Breast epithelium (tissue), 2 donors: ENCODE measurements around a stretch of chr9.

DNA sequence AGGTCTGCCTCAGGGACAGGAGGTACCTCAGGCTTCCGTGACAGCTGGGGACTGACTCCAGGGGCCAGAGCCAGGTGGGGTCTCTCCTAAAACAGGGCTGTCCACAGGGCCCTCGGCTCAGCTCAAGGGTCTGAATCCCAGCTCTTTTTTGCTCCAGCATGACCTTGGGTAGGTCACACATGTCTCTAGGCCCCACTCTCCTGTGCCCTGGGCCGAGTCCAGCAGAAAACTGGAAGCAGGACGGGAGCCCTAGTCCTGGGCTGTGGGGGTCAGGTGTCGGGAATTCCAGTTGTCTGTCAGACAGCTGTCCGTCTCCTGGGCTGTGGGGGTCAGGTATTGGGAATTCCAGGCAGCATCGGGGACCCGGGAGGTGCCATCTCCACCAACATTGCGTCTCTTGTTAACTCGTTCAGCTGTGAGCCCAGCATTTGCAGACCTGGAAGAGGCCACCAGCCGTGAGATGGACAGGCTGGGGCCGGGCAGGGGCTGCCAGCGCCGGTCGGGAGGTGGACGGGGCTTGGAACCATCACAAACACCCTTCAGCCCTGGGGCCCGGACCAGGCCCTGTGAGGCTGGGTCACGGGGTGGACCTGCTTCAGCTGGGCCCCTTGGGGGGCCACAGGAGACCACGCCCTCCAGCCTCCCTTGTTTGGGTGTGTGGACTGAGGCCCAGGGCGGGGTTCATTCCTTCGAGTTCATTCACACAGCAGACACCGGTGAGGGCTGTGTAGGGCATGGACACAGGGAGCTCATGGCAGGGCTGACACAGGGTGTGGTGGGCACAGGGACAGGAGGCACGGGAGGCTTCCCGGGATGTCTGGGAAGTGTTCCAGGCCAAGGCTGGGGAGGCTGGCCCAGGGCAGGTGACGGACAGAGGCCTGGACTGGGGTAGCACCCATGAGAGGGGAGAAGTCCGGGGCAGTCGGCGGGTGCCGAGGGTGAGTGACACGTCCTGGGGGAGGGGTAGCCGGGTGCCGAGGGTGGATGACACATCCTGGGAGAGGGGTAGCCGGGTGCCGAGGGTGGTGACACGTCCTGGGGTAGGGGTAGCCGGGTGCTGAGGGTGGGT is 9.1 kb downstream of the DNLZ start:
- PRO-cap: no peak
- RAMPAGE, long total RNA, 2 experiments: no peak in any of the 2 experiments

- PRO-cap: no peak
- RAMPAGE, long total RNA, 2 experiments: no peak in any of the 2 experiments
Observed at GRCh38 chr9:136364273-136364959, 872 bp upstream of the DNLZ start.

DNA sequence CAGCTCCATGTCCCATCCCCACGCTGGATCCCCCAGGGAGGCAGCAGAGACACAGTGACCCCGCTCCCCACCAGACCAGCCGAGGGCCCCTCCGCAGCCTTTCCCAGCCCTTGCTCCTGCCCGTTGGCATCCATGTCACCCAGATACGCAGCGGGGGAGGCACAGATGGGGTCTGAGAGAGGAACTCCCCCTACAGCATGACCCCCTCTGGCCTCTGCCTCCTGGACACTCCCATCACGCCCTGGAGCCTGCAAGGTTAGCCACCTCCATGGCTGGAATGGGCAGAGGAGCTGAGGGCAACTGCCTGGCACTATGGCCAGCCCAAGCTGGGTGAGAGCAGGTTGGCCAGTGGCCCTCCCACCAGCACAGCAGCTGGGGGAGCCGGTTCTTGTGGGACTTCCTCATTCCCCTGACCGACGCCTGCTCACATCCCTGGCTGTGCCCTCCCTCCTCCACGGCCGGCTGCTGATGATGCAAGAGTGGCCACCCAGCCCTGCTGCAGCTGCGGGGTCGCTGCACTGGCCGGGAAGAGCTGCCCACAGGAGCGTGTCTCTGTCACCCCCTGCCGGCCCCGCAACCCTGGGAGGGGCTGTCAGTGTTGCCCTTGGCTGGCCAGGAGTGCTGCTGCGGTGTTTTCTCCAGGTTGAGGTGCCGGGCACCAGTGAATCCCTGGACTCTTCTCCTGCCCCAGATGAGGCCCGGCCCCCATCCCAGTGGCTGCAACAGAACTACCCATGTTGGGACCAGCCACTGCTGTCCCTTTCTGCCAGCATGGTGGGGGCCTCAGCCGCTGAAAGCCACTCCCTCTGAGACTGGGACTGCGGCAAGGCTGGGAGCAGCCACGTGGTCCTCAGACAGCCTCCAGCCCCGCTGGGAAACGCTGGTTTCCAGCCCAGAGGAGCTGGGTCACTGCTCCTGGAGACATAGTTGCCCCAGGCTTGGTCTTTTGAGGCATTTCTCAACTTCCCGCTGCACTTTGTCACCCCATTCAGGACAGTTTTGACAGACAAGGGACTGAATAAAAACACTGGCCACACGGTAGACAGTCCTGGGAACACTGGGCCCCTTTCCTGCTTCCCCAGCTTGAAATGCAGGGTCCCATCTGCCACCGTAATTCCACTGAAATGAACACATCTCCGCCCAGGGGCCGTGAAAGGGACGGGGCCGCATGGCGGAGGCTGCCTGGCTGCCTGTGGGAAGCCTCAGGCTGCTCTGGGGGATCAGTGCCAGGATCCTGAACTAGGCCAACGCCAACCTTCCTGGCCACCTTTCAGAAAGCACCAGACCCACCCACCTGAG is 782 bp downstream of the CARD9 start:
- PRO-cap: no peak
- RAMPAGE, long total RNA, 2 experiments: no peak in any of the 2 experiments

- PRO-cap: no peak
- RAMPAGE, long total RNA, 2 experiments: no peak in any of the 2 experiments
Observed at GRCh38 chr9:136377771-136378555, 4.5 kb upstream of the CARD9 start.

GRCh38 chr9:136404449-136405283 is 4.7 kb upstream of the SNAPC4 start:
- PRO-cap: no peak
- RAMPAGE, long total RNA, 2 experiments: no peak in any of the 2 experiments

DNA sequence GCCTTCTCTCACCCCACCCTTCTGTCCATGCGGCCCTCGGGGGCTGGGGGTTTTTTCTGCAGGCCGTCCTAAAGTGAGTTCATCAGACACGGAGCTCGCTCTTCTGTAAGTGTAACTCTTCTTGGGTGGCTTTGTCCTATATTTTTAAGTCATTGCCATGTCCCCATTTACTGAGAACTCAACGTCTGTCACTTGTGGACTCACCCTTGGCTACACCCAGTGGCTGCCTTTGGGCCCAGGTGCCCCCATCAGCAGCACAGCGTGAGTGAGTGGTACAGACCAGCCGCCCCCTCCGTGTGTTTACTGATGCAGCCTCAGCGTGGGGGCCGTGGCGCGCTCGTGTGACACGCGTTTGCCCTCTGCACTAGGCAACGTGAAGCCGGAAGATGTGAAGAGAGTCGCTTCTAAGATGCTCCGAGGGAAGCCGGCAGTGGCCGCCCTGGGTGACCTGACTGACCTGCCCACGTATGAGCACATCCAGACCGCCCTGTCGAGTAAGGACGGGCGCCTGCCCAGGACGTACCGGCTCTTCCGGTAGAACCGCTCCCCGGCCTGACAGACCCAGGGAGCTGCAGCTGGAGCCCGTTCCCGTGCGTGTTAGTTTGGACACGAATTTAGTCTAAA is 12.4 kb downstream of the PMPCA start:
- PRO-cap: no peak
- RAMPAGE, long total RNA, 2 experiments: no peak in any of the 2 experiments

- PRO-cap: no peak
- RAMPAGE, long total RNA, 2 experiments: no peak in any of the 2 experiments
Observed at GRCh38 chr9:136449601-136449943, 9.9 kb upstream of the INPP5E start.

DNA sequence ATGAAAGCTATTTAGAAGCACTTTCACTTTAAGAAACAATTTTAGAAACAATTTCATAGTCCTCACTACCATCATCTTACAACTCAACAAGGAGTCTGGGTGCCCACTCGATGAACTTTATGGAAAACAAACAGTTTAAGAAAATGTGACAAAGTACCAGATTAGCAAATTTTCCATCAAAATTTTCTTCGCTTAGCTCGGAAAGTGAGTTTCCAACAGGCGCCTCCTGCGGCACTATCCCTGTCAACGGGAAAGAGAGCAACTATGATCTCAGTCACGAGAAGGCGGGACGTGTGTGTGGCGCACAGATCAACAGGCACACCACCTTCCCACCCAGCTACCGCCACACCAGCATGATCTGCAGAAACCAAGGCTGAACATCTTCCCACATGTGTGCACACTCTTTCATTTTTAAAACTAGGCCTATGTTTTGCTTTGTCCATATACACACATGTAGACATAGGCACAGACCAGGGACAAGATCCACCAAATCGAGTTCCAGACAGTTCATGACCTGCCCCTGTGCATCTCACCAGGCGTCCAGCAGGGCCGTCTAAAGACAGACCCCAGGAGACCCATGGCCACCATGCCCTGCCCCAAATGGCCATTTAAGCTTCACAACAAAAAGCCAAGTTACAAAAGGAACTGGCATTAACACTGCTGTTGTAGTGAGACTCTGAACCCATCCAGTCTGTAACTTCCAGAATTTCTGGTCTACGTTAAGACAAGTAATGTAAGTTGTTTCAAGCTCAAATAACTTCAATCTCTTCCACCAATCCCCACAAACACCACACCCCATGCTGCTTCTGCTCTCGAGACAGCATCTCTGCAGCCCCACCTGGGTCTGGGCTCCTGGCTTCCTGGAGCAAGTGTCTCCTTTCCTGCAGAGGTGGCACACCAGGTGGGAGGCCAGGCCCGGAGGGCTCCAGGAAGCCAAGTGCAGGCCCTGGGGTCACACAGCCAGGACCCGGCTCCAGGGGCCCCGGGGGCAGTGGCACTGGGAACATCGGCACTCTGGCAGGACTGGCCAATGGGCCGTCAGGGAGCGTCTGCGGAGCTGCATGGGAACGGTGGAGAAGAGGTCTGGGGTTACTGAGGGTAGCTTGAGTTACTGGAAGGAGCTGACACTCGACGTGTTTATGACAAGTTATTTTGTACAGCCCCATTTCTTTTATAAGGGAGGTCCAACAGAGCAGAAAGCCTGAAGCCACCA is 14.0 kb upstream of the INPP5E start:
- PRO-cap: no peak
- RAMPAGE, long total RNA, 2 experiments: no peak in any of the 2 experiments

DNA sequence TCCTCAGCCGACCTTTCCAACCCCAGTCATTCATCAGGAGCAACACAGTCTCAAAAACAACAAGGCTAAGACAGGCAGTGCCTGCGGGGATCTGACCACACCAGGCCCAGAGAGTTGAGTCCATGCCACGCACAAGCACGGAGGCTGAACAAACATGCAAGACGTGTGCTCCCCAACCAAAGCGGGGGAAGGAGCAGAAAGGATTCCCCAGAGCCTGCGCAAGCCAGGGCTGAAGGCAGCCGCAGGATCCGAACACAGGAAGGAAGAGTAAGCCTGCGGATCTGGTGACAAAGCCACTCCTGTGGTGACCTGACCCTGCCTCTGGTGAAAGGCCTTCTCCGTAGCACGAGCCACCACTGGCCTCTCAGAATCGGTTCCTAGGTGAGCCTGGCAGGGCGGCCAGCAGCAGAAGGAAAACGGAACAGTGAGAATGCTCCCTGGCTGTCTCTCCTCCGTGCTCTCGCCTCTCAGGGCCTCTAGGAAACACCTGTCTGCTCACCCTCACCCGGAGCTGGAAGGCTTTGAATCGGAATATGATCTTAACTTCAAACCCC is 12.8 kb downstream of the SEC16A start:
- PRO-cap: no peak
- RAMPAGE, long total RNA, 2 experiments: no peak in any of the 2 experiments

- PRO-cap: no peak
- RAMPAGE, long total RNA, 2 experiments: no peak in any of the 2 experiments
Observed at GRCh38 chr9:136481421-136481914, 1.4 kb downstream of the SEC16A start.

DNA sequence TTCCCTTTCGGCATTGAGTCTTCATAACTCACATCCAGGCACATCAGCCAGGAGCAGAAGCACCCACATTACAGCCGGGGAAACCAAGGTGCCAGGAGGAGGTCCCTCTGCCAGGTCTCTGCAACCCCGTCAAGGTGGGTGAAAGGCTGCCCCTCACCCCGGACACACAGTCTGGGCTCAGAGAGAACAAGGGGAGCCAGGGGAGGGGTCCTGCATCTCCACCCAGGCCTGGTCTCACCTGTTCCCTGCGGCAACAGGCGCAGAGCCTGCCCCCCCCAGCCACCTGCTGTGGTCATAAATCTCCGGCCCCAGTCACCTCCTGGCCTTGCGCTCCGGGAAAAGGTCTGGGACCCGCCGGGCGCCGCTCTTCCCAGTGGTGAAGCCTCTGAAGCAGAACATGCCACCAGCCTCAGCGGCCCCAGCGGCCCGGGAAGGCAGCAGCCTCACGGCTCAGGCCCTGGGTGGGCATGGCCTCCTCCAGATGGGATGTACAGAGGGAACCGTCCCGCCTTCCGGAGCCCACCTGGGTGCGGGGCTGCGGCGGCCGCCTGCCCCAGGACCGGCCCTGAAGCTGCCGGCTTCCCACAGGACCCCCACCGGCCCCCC is 20.7 kb downstream of the NOTCH1 start:
- PRO-cap: no peak
- RAMPAGE, long total RNA, 2 experiments: no peak in any of the 2 experiments

DNA sequence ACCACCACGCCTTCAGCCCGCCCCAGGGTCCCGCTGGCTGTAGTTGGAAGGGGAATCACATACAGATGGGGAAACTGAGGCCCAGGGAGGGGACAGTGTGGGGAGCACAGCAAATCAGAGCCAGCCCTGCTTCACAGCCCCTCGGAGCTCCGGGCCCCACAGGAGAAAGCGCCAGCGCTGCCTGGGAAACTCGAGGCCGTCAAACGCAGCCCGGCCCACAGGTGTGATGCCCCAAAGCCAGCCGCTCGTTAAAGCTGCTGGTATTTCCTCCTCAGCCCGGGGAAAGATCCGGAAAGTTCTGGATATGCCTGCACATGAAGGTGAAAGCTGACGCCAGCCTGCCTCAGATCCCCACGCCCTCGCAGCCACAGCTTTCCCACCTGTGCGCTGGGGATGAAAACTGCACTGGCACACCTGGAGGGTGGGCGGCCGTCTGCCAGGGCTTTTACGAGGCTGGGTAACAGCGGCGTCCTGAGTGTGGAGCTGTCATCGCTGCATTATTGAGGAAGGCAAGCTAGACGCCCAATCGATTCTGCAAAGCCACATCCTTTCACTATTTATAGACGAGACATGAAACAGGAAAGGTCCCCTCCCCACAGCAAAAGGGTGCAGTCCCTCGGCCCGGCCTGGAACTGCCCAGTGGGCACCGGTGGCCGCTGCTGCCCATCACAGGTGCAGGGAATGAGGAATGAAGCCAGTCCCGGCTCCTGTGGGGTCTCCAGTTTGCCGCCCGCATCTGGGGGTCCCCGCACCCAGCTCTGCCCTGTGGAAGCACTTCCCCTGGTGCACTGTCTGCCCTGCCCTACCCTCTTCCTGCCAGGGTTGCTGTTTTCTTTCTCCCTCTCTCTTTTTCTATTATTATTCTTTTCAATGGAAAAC is 7.3 kb downstream of the NOTCH1 start:
- PRO-cap: no peak
- RAMPAGE, long total RNA, 2 experiments: no peak in any of the 2 experiments

DNA sequence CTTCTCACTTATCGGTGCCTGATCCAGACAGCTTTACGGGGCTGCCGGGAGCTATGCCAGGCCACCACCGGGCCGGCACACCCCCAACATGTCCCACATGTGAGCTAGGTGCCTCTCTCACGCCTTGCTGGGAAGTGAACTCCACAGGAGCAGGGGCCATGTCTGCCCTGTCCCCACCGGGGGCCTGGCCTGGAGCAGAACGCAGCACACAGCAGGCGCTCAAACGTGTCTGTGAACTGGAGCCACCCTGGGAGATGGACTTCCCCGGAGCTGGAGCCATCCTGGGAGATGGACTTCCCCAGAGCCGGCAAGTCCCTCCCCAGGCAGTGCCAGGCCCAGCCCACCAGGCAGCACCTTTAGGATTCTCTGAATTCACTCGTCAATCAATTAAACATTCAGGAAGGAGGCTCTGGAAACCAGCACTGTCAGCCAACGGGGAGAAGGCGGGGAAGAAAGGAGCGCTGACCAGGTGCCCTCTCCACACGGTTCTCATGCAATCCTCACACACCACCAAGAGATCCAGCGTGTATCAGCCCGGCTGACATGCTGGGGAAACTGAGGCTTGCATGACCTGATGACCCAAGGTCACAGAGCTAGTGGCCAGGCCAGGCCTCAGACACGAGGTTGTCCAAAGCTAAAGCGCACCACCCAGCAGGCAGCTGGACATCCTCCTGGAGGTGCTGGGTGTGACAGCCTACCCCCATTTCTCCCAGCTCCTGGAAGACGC is 5.6 kb downstream of the NOTCH1 start:
- PRO-cap: no peak
- RAMPAGE, long total RNA, 2 experiments: no peak in any of the 2 experiments

- PRO-cap: no peak
- RAMPAGE, long total RNA, 2 experiments: no peak in any of the 2 experiments
Observed at GRCh38 chr9:136552053-136552935, 6.4 kb upstream of the NOTCH1 start.

- PRO-cap: no peak
- RAMPAGE, long total RNA, 2 experiments: no peak in any of the 2 experiments
Observed at GRCh38 chr9:136567732-136568564, 22.1 kb upstream of the NOTCH1 start.

- PRO-cap: no peak
- RAMPAGE, long total RNA, 2 experiments: no peak in any of the 2 experiments
Observed at GRCh38 chr9:136656744-136657555, 5.8 kb upstream of the EGFL7 start.

DNA sequence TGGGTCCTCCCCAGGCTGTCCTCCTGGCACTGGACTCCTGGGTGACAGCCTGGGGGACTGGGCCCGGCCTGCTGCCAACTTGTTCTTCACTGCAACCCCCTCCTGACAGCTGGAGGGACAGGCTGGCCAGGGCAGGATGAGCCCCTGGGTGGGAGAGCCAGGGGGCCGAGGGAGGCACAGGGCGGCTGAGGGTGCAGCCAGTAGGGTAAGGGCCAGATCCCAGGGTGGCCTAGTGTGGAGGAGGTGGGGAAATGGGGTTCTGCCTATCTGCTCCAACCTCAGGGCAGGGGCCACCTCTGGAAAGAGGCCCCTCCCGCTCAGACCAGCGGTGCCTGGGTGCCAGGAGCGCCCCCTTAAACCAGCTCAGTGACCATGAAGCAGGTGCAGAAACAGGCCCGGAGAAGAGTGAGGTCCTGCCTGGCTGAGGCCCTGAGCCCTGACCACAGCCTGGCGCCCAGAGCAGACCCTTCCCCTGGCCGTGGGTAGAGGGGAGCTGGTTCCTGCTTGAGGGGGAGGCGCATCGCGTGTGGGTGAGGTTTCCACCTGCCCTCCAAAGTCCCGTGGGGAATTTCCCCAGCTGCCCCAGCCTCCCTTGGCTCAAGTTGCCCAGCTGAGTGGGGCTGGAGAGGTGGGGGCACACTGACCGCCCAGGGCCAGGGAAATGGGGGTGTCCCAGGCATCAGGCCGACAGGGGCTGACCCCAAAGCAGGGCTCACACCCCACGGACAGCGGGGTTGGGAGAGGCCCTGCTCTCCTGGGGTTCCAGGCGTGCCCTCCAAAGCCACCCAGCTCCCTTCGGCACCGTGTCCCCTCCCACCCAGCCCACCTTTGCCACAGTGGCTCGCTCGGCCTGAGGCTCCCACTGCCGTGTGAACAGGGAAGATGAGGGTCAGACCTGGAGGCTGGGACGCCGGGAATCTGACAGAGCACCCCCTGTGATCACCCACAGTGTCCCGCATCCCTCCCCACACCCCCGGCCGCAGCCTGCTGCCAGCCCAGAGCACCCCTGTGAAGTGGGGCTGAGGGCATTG is 1.2 kb upstream of the EGFL7 start:
- PRO-cap: no peak
- RAMPAGE, long total RNA, 2 experiments: no peak in any of the 2 experiments

DNA sequence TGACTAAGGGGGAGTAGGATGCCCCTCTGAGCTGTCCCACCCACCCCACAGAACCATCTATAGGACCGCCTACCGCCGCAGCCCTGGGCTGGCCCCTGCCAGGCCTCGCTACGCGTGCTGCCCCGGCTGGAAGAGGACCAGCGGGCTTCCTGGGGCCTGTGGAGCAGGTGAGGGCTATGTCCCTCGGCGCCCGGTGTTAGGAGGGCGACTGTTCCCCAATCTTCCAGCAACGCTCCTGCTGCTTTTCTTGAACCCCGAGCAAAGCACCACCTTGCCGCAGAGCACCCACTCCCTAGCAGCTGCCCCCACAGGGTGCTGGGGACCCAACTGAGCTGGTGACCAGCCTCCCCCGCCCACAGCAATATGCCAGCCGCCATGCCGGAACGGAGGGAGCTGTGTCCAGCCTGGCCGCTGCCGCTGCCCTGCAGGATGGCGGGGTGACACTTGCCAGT is 6.9 kb downstream of the EGFL7 start:
- PRO-cap: no peak
- RAMPAGE, long total RNA, 2 experiments: no peak in any of the 2 experiments

- PRO-cap: no peak
- RAMPAGE, long total RNA, 2 experiments: no peak in any of the 2 experiments
Observed at GRCh38 chr9:136670508-136671515, 8.1 kb downstream of the EGFL7 start.

DNA sequence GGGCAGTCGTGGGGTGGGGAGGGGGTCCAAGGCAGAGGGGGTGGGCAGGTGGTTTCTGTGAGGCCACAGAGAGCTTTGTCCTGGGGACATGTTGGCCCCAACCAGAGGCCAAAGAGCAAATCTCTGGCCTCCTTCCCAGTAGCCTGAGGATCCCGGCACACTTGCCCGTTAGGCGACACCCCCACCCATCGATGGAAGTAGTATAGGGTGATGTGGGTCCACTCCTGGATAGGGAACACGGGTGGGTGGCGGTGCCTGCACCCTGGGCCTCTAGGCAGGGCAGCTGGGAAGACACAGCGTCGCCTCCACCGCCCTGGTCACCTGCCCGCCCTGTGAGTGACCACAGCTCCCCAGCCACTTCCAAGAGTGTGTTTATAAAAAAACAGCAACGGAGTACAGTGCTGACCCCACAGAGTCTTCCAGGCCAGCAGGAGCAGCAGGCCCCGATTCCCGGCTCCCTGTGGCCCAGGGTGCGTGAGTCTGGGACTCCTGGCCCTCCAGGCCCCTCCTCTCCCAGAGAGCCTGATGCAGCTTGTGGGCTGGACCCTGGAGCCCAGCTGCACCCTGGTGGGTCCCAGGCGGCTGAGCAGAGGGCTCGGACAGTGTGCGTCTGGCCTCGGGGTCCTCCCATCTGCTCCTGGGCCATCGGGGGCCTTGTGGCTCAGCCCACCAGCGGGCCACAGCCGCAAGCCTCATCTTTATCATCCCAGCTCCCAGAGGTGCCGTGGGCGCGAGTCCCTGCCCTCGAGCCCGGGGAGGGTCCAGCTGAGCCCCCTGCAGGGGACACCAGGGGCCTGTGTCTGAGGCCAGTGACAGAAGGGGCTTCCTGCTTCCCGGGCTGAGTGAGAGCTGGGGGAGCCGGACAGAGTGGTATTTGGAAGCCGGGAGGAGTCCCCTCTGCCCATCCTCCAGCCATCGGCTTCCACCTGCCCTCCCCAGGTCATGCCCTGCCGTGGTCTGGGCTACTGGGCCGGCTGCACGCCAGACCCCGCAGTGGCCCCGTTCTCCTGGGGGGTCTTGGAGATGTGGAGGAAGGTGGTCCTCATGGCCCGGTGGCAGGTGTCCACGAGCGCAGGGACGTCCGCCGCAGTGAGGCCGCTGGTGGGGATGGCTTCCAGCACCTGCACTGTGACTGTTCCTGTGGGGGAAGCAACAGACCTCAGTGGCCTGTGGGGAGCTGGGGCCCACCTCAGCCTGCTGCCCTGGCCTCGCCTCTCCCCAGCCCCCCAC is 10.5 kb downstream of the EGFL7 start:
- PRO-cap: no peak
- RAMPAGE, long total RNA, 2 experiments: no peak in any of the 2 experiments